ENCODE measurements around a stretch of chr7.

- PRO-cap, 6 experiments = peak in 5 of 6 experiments; most common plus-strand start chr7:99993136 (in 1); most common minus-strand start chr7:99993032 (in 3)
- RAMPAGE, long total RNA, 2 experiments = no peak in any of the 2 experiments
- RRBS = no CpG with 5 or more reads among the region's 12 CpGs
These were observed 17.0 kb upstream of the AZGP1 start for GRCh38 chr7:99992724-99993322.

GRCh38 chr7:100003487-100004272 lies 11.7 kb upstream of the ZKSCAN1 start:
- PRO-cap, 6 experiments = no peak in any of the 6 experiments
- RAMPAGE, long total RNA, 2 experiments = no peak in any of the 2 experiments
- RRBS = no CpG with 5 or more reads among the region's 9 CpGs

- PRO-cap, 6 experiments = no peak in any of the 6 experiments
- RAMPAGE, long total RNA, 2 experiments = no peak in any of the 2 experiments
- RRBS = no CpG with 5 or more reads among the region's 6 CpGs
These were observed 8.6 kb downstream of the ZNF3 start for GRCh38 chr7:100072931-100073413.

DNA sequence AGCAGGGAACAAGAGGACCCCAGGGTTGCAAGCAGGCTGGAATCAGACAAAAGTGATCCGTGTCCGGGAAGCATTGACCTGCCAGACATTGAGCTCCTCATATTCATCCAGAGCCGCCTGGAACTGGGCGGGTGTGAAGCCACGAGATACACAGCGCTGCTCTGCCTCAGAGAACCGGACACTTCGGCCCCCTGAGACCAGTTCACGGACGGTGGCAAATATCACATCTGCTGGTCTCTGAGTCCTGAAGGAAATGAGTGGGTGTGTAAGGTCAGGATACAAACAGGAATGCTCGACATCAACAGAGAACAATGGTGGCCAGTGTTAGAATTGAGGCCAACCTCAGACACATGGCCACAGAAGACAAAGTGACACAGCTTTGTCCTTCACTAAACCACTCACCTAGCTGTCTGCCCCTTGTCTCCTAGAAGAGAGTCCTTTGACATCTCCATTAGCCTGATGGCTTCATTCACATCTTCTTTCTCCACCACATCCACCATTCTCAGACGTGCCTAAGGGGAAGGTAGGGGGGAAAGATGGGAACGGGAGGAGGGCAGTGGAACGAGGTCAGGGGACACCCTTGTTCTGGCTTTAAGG lies 4.2 kb downstream of the COPS6 start:
- PRO-cap, 6 experiments = no peak in any of the 6 experiments
- RAMPAGE, long total RNA, 2 experiments = no peak in any of the 2 experiments
- RRBS = 25% methylated on average over 4 of the region's 14 CpGs

GRCh38 chr7:100127342-100127878 lies 643 bp downstream of the MBLAC1 start:
- PRO-cap, 6 experiments = peak in 6 of 6 experiments; most common plus-strand start chr7:100127770 (in 3); most common minus-strand start chr7:100127590 (in 4)
- RAMPAGE, long total RNA, 2 experiments = no peak in any of the 2 experiments
- RRBS = 1% methylated on average over 31 of the region's 48 CpGs

DNA sequence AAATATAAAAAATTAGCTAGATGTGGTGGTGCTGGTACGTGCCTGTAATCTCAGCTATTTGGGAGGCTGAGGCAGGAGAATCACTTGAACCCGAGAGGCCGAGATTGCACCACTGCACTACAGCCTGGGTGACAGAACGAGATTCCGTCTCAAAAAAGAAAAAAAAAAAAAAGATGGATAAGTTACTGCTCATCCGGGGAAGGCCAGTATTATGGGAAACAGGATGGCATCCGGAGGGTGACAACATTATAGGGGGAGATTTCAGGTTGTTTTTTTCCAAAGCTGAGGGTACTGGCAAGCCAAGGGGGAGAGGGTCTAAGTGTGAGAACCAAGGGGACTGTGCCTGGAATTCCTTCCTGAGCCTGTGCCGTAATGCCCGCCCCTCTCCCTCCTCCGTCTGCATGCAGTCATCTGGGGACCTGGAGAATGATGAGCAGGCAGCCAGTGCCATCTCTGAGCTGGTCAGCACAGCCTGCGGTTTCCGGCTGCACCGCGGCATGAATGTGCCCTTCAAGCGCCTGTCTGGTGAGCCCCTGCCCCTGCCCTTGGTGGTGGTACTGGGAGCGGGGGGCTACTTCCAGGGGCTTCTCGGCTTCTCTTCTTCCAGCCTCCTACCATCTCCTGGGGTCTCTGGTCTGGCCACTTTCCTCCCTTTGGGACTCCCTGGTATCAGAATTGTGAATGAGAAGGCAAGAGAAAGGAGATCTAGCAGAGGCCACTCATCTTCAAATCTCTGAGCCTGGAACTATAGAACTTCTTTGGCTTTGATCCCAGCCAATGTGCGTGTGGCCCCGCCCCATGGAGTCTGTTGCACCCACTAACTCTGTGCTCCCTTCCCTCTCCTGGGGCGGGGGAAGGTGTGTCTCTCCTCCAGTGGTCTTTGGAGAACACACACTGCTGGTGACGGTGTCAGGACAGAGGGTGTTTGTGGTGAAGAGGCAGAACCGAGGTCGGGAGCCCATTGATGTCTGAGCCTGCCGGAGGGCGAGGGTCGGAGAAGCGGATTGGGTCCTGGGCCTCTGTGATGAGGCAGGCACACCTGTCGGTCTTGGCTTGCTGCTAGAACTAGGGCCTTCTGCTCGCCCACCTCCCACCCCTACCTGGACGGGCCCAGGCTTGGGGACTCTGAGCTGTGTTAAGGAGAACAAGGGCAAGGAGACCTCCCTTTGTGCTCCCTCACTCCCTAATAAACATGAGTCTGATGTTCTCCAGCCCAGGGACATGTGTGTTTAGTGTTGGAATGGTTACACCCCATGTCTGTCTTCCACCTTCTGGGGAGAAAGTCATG lies 4.7 kb downstream of the LAMTOR4 start:
- PRO-cap, 6 experiments = no peak in any of the 6 experiments
- RAMPAGE, long total RNA, 2 experiments = no peak in any of the 2 experiments
- RRBS = no CpG with 5 or more reads among the region's 30 CpGs

- PRO-cap, 6 experiments = no peak in any of the 6 experiments
- RAMPAGE, long total RNA, 2 experiments = no peak in any of the 2 experiments
- RRBS = 3% methylated on average over 59 of the region's 82 CpGs
These were observed 2.8 kb upstream of the GAL3ST4 start for GRCh38 chr7:100171054-100171868.

DNA sequence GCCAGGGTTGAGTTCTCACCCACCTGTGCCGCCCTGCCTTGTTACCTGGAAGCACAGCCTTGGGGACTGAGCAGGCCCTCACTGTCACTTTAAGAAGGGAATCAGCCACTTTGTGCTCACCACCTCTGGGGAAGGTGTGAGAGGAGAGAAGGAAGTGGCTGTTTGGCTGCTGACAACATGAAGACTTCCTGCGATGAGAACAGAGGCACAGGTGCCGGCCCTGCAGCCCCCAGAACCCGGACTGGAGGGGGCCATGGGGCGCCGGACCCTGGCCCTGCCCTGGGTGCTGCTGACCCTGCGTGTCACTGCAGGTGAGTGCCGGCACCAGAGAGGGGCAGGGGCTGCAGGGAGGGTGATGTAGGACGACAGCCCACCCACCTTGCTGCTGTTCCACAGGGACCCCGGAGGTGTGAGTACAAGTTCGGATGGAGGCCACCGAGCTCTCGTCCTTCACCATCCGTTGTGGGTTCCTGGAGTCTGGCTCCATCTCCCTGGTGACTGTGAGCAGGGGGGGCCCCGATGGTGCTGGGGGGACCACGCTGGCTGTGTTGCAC lies 5.7 kb upstream of the PILRB start:
- PRO-cap, 6 experiments = no peak in any of the 6 experiments
- RAMPAGE, long total RNA, 2 experiments = no peak in any of the 2 experiments
- RRBS = no CpG with 5 or more reads among the region's 16 CpGs

- PRO-cap, 6 experiments = no peak in any of the 6 experiments
- RAMPAGE, long total RNA, 2 experiments = no peak in any of the 2 experiments
- RRBS = no CpG with 5 or more reads among the region's 6 CpGs
These were observed 4.9 kb downstream of the PILRB start for GRCh38 chr7:100362714-100363265.

- PRO-cap, 6 experiments = no peak in any of the 6 experiments
- RAMPAGE, long total RNA, 2 experiments = no peak in any of the 2 experiments
- RRBS = no CpG with 5 or more reads among the region's 15 CpGs
These were observed 6.0 kb upstream of the PILRA start for GRCh38 chr7:100367005-100367997.

- PRO-cap, 6 experiments = no peak in any of the 6 experiments
- RAMPAGE, long total RNA, 2 experiments = no peak in any of the 2 experiments
- RRBS = no CpG with 5 or more reads among the region's 5 CpGs
These were observed 1.3 kb downstream of the PILRA start for GRCh38 chr7:100374594-100374890.

- PRO-cap, 6 experiments = peak in 3 of 6 experiments; most common plus-strand start chr7:100382669 (in 3)
- RAMPAGE, long total RNA, 2 experiments = no peak in any of the 2 experiments
- RRBS = no CpG with 5 or more reads among the region's 7 CpGs
These were observed 9.2 kb downstream of the PILRA start for GRCh38 chr7:100382441-100382843.

- PRO-cap, 6 experiments = no peak in any of the 6 experiments
- RAMPAGE, long total RNA, 2 experiments = no peak in any of the 2 experiments
- RRBS = no CpG with 5 or more reads among the region's 7 CpGs
These were observed 10.6 kb downstream of the PILRA start for GRCh38 chr7:100383944-100384273.

GRCh38 chr7:100437141-100437474 lies 811 bp upstream of the PPP1R35 start:
- PRO-cap, 6 experiments = no peak in any of the 6 experiments
- RAMPAGE, long total RNA, 2 experiments = no peak in any of the 2 experiments
- RRBS = 83% methylated on average over 6 of the region's 15 CpGs

DNA sequence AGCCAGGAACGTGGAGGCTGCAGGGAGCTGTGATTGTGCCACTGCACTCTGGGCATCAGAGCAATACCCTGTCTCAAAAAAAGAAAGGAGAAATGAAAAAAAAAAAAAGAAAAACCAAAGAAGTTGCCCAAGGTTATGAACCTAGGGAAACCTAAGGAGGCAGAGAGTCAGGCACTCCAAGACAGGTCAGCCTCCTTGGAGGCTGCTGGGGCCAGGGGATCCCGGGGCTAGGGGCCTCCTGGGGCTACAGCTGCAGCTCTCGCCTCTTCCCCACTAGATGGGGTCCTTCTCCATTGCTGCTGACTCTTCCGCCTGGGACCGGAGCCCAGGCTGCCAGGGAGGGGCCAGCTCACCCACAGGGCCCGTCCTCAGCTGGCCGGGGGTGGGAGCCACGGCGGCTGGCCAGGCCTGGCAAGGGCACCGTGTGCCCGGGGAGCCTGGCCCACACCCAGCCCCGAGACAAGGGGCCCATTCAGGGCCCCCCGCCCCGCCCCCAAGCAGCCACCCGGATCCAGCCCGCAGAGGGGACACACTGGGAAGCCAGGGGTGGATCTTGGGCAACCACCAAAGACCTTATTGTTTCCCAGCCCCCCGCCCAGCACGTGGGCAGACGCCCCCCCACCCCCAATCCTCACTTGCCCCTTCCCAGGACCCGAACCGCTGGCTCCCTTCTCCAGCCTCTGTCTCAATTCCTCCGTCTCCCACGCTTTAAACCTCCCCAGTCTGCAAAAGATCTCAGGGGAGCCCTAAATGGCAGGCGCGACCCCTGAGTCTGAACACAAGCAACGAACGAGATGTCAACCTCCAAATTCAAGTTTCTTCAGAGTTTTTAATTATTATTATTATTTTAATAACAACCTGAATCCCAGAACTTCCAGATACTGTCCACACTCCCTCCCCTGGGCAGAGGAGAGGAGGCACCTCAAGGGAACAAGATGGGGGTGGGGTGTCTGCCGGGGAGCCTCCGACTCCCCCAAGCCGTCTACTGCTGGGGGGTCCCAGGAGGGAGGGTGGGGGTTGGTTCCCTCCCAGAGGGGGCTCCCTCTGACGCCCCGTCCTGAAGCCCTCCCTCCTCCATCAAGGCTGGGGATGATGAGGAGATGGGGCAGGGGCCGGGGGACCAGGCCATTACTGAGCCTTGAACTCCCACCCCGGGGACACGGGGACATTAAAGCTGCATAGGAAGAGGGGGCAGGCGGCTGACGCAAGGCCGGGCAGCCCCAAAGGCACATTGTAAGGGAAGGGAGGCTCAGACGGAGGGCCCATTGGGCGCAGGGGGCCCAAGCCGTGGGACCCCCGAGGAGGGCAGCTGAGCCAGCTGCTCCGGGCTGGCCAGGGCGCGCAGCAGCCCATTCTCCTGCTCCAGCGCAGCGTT lies 2.1 kb upstream of the SPACDR start:
- PRO-cap, 6 experiments = no peak in any of the 6 experiments
- RAMPAGE, long total RNA, 2 experiments = no peak in any of the 2 experiments
- RRBS = 32% methylated on average over 25 of the region's 47 CpGs

GRCh38 chr7:100555541-100556114 lies 16.6 kb downstream of the AGFG2 start:
- PRO-cap, 6 experiments = no peak in any of the 6 experiments
- RAMPAGE, long total RNA, 2 experiments = no peak in any of the 2 experiments
- RRBS = no CpG with 5 or more reads among the region's 7 CpGs

DNA sequence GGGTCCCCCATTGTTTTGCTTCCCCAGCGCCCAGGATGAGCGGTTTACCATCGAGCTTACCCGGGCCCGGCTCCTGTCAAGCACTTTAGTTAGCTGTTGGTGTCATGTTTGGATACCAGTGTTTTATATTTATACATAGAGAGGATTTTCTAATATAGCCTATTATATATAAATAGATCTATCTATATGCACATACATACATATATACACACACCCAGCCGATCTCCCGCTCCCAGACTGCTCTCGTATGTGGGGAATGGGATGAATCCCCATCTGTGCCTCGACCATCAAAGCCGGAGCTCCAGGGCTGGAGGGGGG lies 8.2 kb downstream of the SAP25 start:
- PRO-cap, 6 experiments = no peak in any of the 6 experiments
- RAMPAGE, long total RNA, 2 experiments = no peak in any of the 2 experiments
- RRBS = no CpG with 5 or more reads among the region's 10 CpGs

DNA sequence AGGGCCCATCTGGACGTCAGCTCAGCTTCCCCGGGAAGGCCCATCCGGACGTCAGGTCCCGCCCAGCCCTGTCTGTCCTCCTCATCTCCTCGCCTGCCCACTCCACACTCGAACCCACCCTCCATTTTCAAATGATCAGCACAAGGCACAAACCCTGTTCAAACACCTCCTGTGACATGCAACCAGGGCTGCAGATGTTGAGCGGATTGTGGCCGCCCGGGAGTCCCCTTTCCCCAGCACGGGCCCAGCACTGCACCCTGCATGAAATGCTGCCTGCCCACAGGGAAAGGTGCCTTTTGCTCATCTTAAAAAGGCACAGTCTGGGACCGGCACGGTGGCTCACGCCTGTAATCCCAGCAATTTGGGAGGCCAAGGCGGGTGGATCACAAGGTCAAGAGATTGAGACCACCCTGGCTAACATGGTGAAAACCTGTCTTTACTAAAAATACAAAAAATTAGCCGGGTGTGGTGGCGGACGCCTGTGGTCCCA lies 5.3 kb upstream of the SAP25 start:
- PRO-cap, 6 experiments = no peak in any of the 6 experiments
- RAMPAGE, long total RNA, 2 experiments = no peak in any of the 2 experiments
- RRBS = 88% methylated on average over 4 of the region's 18 CpGs

GRCh38 chr7:100583072-100584173 lies 2.5 kb downstream of the LRCH4 start:
- PRO-cap, 6 experiments = peak in 3 of 6 experiments; most common plus-strand start chr7:100584099 (in 3); most common minus-strand start chr7:100583815 (in 1)
- RAMPAGE, long total RNA, 2 experiments = no peak in any of the 2 experiments
- RRBS = 22% methylated on average over 3 of the region's 29 CpGs

DNA sequence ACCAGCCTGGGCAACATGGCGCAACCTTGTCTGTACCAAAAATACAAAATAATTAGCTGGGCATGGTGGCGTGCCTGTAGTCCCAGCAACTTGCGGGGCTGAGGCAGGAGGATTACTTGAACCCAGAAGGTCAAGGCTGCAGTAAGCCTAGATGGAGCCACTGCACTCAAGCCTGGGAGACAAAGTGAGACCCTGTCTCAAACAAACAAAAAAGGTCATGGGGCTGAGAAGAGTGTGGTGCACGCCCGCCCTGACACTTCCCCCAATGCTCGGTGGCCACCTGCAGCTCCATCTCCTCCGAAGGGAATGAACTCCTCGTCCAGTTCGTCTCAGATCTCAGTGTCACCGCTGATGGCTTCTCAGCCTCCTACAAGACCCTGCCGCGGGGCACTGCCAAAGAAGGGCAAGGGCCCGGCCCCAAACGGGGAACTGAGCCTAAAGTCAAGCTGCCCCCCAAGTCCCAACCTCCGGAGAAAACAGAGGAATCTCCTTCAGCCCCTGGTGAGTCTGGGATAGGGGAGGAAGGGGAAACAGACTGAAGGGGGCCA lies 4.0 kb downstream of the PCOLCE start:
- PRO-cap, 6 experiments = no peak in any of the 6 experiments
- RAMPAGE, long total RNA, 2 experiments = no peak in any of the 2 experiments
- RRBS = 100% methylated on average over 1 of the region's 15 CpGs

Measured in heart left ventricle (tissue), 7 donors.